WTC11 (cell line): ENCODE data around the genes ZPBP and FIGNL1.

DNA sequence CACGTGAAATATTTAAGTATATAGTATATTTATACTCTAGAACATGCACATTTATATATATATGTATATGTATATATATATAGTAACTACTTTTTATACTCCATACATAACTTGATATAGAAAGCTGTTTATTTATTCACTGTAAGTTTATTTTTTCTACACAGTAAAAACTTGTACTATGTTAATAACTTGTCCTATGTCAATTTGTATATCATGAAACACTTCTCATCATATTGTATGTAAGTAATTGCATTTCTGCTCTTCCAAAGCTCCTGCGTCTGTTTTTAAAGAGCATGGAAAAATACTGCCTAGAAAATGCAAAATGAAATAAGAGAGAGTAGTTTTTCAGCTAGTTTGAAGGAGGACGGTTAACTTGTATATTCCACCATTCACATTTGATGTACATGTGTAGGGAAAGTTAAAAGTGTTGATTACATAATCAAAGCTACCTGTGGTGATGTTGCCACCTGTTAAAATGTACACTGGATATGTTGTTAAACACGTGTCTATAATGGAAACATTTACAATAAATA, 4.9 kb downstream of the IGFBP1 start:
- PRO-cap, result no peak

GRCh38 chr7:46461148-46461573, 540.1 kb upstream of the IGFBP3 start:
- PRO-cap, result no peak

GRCh38 chr7:46960802-46961402, 621.0 kb downstream of the TNS3 start:
- PRO-cap, result no peak

DNA sequence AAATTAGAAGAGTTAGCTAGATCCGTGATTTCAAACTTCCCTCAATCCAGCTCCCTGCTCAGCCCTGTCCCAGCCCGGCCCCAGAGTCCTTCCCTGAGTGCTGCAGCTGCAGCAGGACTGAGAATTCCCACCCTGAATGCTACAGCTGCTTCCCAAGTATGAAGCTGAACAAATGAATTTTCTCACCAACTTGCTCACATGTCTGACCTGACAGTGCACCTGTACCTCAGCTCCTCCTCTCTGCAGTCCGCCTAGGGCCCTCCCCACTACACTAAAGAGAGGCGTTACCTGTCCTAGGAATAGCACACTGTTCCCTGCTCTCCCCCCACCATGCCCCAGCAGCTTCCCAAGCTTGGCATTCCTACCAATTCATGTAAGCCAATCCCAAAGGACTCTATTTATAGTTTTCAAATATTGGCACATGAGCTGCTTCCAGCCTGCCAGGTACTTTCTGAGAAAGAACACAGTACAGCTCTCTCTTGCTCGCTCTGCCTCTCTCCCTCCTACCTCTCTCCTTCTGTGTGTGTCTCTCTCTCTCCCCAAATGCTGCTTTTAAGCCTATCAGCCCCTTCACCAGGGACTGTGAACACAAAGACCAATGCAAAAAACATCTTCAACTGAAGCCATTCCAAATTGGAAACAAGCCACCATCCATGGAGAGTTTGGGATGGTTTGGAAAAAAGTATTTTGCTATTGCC, 400.1 kb downstream of the TNS3 start:
- PRO-cap, result no peak

DNA sequence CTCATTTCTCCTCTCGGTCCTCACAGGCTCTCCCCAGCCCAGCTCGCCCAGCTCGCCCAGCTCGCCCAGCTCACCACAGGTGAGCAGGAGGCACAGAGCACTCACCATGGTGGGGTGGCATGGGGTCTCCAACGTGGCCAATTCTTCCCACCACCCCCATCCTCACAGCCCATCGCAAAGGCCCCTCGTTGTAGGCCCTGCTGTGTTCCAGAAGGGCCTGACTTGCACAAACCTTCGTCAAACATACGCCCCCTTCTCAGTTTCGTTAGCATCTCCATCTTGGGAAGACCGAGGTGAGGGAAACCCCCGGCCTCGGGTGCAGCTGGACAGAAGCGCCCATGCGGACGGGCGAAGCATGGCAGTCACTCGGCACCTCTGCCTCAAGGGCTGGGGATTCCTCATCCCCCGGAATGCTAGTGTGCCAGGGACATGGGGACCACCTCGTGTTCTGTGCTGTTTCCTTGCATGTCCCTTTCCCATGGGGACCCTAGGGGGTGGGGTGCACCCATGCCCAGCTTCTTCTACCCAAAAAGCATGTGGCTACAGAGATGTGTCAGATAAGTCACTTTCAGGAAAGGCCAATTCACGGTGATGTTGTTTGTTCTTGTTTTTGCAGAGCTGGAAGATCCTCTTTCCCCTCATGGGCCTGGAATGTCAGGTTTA, 304.5 kb downstream of the TNS3 start:
- PRO-cap, result no peak

- PRO-cap, result bidirectional peak, plus-strand start at chr7:47327901, minus-strand start at chr7:47327802; unidirectional peak, plus-strand start at chr7:47327901; bidirectional peak, plus-strand start at chr7:47328229, minus-strand start at chr7:47328169
These were observed 253.9 kb downstream of the TNS3 start for GRCh38 chr7:47327846-47328555.

GRCh38 chr7:47329349-47330055, 252.4 kb downstream of the TNS3 start:
- PRO-cap, result no peak

GRCh38 chr7:47391993-47392539, 189.8 kb downstream of the TNS3 start:
- PRO-cap, result no peak

- PRO-cap, result no peak
These were observed 181.3 kb downstream of the TNS3 start for GRCh38 chr7:47400543-47401074.

GRCh38 chr7:47405510-47406843, 175.9 kb downstream of the TNS3 start:
- PRO-cap, result no peak

GRCh38 chr7:47538657-47540059, 42.8 kb downstream of the TNS3 start:
- PRO-cap, result no peak

DNA sequence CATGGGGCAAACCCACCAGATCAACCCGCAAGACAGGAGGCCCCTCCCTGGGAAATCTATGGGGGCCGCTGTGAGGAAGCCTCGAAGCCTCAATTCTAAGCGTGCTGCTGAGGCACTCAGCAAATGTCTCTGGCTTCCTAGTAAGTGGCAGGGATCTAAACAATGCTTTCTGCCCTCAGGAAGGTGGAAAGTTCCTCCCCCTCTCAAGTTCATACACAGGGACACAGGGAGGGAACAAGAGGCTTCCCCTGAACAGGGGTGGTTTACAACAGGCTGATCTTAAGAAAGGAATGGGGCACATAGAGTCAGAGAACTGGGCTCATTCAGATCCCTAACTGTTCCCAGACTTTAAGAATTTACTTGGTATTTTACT, 2.5 kb downstream of the TNS3 start:
- PRO-cap, result no peak

DNA sequence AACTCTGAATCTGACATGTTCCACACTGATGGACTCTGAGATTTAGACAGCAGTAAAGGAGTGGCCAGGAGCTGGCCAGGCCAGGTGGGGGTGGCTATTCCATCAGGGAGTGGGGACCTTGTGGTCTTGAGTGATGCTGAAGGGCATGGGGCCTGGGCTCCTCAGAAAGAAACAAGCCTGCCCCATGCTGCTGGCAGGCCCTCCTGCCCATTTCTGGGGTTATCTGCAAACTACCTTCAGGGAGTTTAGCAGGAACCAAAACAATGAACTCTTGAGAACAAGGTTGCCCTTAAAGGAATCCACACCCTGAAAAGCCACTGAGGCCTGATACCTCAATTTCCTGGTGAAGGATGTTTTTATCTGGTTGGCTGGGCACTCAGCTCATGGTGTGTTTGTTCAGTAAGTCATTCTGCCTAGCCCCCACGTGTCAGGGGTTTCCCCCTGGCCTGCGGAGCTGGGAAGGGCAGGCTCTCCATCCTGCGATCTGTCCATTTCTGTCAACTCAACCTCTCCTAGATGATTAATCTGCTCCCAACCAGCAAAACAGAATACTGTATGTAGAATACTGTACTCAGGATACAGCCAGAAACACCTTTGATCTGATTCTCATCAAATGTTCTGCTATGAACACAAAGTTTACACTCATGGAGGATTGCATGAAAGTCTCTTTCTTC, 143.4 kb upstream of the TNS3 start:
- PRO-cap, result no peak

- PRO-cap, result no peak
These were observed 11.2 kb downstream of the PKD1L1 start for GRCh38 chr7:47936791-47937794.

GRCh38 chr7:49772455-49773220, 800 bp upstream of the VWC2 start:
- PRO-cap, result no peak

DNA sequence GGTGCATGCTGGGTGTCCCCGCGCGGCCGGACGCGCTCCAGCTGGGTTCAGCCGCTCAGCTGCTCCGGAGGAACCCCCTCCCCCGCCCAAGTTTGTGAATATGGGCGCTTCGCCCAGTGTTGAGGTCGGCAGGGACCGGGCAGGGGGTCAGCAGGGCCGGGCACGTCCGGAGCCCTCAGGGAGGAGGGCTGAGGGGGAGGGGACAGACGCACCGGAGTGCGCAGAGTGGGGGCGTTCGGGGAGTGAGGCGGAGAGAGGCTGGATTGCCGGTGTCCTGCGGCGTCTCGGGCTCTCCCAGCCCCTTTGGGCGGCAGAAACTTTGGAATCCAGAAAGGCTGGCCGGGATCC, 684 bp downstream of the VWC2 start:
- PRO-cap, result no peak

GRCh38 chr7:50092861-50093413, at the start of gene ZPBP:
TSS of gene ZPBP (minus strand) at chr7:50093246.
- PRO-cap, result unidirectional peak, plus-strand start at chr7:50093102; bidirectional peak, plus-strand start at chr7:50093318, minus-strand start at chr7:50093213

DNA sequence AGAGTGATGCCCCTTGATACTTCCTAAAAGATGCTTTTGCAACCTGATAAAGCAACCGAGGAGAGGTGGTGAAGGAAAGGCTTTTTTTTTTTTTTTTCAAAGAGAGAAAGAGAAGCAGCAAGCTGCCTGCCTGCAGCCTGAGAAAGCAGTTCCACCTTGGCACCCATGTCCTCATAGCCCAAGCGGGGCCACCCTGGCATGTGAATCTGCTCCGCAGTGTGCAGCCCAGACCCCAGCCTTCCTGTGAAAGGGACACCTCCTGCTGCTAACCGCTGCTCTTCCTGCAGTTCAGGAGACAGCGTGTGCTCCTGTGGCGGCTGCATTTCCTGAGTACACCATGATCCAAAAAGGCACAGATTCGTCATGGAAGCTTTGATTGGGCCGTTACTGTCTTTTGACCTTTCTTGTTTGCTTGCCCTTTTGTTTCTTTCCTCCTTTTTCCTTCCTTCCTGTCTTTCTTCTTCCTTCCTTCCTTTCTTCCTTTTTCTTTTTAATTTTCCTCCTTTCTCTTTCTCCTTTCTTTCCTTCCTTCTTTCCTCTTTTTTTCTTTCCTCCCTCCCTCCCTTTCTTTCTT, 38.1 kb downstream of the IKZF1 start:
- PRO-cap, result no peak

- PRO-cap, result bidirectional peak, plus-strand start at chr7:50450068, minus-strand start at chr7:50450067
These were observed 433 bp downstream of the FIGNL1 start for GRCh38 chr7:50449666-50450168.

- PRO-cap, result bidirectional peak, plus-strand start at chr7:50450456, minus-strand start at chr7:50450336
These were observed at the start of gene FIGNL1 for GRCh38 chr7:50450170-50450660. TSS of gene FIGNL1 (minus strand) at chr7:50450350.